Brain (tissue), 1 donor: ENCODE measurements around a stretch of chr12.

- RRBS = no CpG with 5 or more reads among the region's 13 CpGs
Observed at GRCh38 chr12:42590524-42591010, 1.0 kb upstream of the PRICKLE1 start.

DNA sequence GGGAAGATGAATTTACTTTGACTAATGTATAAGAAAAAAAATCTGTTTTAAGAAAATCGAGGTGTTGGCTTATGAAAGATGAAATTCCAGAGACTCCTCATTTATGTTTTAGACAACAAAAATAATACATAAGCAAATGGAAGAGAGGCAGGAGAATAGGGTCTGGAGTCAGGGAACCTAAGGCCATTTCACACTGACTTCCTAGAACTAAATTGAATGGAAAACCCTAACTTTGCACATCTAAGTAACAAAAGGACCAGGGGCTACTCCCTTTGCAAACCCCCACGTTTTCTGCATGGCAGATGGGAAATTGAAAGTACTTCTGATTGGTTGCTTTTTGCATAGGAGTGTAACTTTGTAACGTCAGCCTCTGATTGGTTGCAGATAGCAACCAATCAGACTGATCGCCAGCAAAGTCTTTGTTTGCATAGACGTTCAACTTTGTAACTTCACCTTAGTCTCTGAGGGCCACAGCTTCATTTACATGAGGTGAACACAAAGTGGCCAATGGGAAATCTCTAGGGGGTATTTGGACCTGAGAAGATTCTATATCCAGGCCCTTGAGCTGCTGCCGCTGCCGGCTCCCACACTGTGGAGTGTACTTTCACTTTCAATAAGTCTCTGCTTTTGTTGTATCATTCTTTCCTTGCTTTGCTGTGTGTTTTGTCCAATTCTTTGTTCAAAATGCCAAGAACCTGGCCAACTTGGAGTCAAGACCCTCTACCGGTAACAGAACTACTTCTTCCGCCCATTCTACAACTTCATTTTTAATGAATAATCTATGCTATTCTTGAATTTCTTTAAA is 102.4 kb upstream of the PRICKLE1 start:
- RRBS = no CpG with 5 or more reads among the region's 9 CpGs

GRCh38 chr12:43805339-43805591 is 852 bp downstream of the TWF1 start:
- RRBS = no CpG with 5 or more reads among the region's 9 CpGs

GRCh38 chr12:45219457-45220035 is 3.7 kb downstream of the ANO6 start:
- RRBS = no CpG with 5 or more reads among the region's 4 CpGs

DNA sequence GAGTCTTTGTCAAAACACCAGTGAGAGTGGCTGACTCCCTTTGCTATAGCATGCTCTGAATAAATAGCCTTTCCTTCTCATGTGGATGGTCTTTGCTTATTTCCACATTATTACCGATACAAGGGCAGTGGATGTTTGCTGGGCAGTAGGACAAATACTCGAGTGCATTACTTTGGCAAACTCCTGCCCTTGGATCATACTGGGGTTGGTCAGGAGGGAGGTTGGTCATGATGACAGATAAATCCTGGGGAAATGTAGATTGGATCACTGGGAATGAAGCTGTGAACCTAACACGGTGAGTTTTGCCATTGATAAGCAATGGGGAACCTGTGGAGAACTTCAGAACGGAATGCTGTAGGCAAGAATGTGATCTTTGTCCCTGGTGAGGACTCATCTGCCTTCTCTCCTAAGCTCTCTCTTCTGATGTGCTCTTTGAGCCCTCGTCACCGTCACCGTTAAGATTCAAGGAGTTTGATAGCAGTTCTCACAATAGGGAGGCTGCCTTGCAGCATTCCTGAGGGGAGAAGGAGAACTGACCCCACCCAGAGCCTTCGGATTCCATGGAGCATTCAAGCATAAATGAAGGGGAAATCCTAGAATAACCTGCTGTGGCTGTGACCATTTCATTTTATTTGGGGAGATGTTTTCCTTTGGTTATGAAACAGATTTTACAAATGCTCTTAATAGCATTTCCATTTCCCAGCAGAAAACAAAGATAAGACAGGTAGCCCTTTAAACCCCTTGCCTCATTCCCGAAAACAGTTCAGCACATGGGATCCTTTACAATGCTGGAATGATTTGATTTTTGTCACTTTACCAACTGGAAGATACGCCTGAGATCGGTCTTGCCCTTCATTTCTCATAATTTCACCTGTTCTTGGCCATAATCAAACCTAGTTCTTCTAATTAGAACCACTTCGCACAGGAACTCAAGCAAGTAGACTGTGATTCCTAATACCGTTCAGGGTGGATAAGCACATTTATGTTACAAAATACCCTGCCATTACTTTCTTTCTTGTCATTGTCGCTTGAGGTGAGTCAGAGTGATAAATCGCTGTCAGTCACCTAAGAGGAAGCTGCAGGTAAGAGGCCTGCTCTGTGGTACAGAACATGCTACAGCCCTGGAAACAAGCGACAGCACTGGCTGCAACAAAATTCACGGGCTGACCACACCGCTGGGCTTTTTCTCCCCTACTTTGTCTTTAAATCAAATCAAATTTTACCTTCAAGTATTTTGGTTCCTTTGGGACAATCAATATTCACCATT is 217.8 kb downstream of the ANO6 start:
- RRBS = no CpG with 5 or more reads among the region's 18 CpGs

DNA sequence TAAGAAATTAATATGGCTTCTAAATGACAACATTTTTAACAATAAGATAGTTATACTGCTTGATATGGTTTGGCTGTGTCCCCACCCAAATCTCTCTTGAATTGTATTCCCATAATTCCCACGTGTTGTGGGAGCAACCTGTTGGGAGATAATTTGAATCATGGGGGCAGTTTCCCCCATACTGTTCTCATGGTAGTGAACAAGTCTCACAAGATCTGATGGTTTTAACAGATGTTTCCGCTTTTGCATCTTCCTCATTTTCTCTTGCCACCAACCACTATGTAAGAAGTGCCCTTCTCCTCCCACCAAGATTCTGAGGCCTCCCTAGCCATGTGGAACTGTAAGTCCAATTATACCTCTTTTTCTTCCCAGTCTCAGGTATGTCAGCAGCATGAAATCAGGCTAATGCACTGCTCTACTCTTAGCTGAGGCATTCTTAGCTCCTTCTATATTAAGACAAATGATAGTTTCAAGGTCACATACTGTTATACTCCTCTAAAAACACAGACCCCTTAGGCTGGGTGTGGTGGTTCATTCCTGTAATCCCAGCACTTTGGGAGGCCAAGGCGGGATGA is 3.7 kb downstream of the SCAF11 start:
- RRBS = no CpG with 5 or more reads among the region's 3 CpGs

DNA sequence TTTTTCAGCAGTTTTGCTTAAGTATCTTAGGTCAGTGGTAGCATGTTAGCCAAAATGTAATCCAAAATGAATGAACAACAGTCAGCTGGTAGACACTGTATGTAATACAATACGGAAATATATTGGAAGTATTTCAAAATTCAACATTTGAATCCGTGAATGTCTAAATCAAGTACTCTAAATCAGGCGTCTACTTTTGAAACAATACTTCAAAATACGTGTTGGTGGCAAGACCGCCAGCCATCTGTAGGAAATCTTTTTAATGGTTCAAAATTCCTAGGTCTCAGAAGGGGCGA is 1.1 kb downstream of the SCAF11 start:
- RRBS = no CpG with 5 or more reads among the region's 6 CpGs

- RRBS = no CpG with 5 or more reads among the region's 4 CpGs
Observed at GRCh38 chr12:45991041-45991205, 549 bp upstream of the SCAF11 start.

DNA sequence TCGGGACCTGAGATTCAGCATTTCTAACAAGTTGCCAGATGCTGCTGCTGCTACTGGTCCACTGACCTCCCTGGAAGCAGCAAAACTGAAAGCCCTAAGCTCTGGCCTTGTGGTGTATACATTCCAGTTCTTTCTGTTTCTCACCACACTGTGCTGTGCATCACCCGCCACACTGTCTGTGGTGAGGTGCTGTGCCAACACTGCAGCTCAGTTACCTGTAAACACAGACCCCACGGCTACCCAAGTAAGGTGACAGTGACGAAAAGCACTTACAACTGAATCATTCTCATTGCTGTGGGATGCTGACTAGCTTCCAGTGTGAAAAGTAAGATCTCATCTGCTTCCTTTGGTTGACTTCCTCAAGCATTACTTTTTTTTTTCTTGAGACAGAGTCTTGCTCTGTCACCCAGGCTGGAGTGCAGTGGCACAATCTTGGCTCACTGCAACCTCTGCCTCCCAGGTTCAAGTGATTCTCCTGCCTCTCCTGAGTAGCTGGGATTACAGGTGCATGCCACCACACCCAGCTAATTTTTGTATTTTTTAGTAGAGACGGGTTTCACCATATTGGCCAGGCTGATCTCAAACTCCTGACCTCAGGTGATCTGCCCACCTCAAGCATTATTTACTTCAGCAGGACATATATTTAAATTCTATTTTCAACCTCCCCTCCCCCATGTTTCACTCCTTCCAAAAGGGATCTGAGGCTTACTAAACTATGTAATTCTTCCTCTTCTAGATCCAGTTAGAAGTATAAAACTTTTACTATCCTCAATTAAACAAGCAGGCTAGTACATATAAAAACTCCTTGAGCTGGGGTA is 53.6 kb downstream of the SLC38A1 start:
- RRBS = no CpG with 5 or more reads among the region's 5 CpGs

- RRBS = no CpG with 5 or more reads among the region's 5 CpGs
Observed at GRCh38 chr12:46259674-46260803, 8.8 kb downstream of the SLC38A1 start.

GRCh38 chr12:46266808-46267634 is 1.8 kb downstream of the SLC38A1 start:
- RRBS = 1% methylated on average over 1 of the region's 36 CpGs

DNA sequence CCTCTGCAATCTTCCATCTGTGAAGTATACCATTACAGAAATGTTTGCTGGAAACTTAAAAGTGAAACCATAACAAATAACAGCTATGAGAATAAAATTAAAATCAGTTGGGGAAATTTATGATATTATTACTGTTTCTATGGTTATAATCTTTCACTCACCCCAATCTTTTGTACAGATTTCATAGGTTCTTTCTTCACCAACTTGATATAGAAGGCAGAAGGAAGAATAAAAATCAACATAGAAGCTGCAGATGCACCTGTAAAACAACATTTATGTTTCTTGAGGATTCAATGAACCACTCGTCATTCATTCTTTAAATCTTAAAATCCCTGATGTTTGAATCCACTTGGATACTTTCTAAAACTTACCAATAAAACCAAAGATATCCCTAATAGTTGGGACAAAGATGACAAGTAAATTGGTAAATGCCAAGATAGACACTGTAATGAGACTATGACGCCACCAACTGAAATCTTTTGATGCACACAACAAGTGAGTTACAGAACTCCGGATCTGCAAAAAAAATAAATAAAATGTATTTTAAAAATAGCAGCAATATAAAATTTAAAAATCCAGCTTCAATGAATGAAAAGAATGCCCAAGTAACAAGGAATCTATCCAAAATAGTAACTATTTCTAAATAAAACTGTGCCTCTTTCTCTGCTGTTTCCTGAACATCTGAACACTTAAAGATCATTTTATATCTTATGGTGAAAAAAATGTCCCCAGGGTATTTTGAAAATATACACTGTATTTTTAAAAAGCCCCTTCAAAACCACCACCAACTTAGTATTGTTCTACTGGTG is 10.2 kb downstream of the SLC38A2 start:
- RRBS = no CpG with 5 or more reads among the region's 3 CpGs

DNA sequence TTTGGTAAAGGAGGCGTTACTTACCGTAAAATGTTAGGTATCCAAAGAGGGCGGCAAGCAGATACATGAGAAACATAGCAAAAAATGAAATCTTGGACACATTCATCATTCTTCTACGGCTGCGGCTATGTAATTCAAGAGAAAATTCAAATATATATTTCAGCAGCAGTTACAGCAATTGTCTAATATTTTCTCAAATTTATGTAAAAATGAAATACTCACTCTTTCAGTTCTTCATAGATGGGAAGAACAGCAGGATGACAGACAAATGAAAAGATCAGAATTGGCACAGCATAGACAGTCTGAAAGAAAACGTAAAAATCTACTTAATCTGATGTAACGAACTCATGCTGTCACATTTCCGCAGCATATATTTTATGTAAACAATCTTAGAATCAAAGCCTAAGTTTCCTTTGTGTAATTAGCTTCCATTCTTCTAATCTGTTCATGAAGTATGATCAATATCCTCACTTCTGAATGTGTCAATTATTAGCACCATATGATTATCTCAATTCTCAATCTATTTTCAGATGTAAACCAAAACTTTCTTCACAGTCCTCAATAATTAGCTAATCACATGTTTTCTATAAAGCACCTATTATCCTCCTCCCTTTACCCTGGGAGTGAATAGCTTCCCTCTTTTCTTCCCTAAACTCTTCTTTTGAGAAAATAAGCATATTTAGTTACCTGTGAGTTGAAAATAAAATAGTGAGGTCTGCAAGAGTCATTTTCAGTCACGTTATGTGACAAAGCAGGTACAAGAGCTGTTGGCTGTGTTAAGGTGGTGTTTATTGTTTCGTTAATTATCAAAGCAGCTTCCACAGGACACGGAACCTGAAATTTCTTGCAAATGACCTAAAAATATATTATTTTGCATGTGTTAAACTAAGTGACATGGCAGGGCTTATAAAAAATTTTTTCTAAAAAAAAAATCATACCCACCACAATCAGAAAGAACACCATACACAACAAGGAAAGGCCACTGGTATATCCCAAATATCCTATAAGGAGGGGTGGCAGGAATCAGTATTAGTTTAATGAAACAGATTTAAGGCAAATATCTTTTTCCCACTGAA is 8.5 kb downstream of the SLC38A2 start:
- RRBS = no CpG with 5 or more reads among the region's 11 CpGs

- RRBS = no CpG with 5 or more reads among the region's 5 CpGs
Observed at GRCh38 chr12:46367676-46368027, 4.9 kb downstream of the SLC38A2 start.

DNA sequence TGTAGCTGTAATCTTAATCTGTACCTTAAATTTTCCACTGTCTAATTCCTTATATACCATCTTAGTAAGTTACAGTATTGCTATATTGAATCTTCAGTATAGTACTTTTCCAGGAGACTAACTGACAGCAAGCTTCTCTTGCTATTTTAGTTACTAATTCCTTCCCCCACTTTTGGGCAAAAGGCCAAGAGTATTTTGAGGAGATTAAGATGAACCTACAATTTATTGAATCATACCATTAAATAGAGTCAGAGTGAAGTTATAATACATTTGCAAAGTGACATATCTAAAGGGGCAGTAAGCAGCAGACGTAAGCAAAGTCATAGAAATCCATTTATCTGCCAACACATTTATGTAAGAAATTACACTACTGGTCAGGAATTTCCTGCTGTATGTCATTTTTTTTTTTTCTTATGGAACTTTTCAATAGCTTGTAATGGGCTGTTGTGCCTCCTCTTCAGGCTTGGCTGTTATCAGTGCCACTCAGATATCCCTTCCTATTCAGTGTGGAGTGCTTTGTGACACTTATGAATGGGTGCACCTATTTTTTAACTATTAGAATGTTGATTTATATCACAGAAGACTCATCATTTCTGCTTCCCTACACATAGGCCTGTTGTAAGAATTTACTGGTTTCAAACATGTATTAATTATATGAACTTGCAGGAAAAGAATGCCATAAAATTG is 59.2 kb upstream of the SLC38A2 start:
- RRBS = no CpG with 5 or more reads among the region's 1 CpG

DNA sequence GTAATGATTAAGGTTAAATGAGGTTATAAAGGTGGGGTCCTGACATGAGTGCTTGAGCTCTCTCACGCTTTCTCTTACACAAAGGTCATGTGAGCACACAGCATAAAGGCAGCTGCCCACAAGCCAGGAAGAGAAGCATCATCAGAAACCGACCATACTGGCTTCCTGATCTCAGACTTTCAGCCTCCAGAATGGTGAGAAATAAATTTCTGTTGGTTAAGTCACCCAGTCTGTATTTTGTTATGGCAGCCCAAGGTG is 97.4 kb upstream of the SLC38A2 start:
- RRBS = no CpG with 5 or more reads among the region's 2 CpGs

DNA sequence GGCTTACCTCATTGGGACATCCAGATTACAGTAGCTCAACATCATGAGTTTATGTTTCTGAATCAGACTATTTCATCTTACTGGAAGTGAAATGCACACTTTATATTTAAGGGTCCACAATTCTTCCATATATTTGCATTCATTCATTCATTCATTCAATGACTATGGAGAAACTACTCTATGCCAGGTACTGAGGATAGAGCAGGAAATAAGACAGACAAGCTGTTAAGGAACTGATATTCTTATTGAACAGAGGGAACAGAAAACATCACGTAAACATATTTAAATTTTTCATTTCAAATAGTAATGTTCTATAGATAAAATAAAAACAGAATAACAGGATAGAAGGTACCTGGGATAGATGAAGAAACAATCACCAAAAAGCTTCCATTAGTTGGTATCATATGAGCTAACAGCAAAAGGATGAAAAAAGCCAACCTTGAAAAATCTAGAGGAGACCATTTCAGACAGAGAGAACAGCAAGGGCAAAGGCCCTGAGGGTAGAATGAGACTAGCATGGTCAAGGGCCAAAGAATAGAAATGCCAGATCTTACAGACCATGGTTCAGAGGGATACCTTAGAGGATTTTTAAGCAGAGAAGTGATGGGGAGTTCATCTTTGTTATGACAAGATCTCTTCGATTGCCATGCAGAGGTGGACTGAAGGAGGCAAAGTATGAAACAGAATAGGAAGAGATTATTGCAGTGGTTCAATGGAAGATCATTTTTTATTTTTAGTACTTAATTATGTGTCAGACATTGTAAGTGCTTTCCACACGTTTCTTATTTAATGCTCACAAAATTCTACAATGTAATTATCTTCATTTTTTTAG is 108.6 kb upstream of the SLC38A2 start:
- RRBS = no CpG with 5 or more reads among the region's 3 CpGs

GRCh38 chr12:46493132-46494320 is 121.0 kb upstream of the SLC38A2 start:
- RRBS = no CpG with 5 or more reads among the region's 9 CpGs